SEM (cell line): ENCODE results near the genes OR10G3, OR4E2, REM2, AJUBA, PSMB11 and CDH24.

DNA sequence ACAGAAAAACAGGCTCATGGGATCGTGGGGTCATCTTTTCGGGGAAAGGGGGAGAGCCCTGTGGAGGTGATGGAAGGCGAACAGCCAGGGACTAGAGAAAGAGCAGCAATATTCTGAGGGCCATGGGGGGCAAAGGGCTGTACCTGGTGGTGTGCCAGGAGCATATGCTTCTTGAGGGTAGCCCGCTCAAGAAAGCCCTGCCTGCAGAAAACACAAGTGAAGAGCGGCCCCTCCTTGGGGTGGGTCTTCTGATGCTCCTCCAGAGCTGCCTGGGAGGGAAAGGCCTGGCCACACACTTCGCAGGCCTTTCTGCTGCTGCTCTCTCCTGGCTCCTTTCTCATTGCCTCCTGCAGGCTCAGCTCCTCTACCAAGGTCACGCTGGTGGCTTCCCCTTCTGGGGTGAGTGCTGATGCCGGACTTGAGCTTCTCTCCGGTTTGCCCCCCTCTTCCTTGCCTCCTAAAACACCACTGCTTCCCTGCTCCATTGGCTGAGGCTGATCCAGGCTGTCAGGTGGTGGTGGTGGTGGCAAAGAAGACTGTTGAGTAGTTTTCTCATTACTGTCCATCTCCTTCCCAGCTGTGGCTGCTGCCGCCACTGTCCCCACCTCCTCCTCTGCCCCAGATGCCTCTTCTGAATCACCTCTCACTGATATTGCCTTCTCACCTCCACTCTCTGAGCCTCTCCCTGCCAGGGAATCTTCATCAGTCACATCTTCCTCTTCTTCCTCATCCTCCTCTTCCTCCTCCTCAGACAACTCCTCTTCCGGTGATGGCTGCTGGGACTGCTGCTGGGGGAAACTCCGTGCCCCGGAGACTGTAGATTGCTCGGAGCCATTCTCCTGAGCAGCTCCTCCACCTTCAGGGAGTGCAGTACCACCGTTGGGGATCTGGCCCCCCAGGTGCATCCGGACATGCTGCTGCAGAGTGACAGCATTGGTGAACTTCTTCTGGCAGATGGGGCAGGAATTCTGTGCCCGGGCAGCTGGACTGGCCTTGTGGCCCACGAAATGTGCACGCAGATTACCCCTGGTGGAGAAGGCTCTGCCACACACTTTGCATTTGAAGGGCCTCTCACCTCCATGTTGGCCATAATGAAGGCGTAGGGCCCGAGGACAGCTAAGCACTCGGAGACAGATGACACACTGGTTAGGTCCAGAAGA, 3.1 kb downstream of the SALL2 start:
- PRO-cap = no peak

DNA sequence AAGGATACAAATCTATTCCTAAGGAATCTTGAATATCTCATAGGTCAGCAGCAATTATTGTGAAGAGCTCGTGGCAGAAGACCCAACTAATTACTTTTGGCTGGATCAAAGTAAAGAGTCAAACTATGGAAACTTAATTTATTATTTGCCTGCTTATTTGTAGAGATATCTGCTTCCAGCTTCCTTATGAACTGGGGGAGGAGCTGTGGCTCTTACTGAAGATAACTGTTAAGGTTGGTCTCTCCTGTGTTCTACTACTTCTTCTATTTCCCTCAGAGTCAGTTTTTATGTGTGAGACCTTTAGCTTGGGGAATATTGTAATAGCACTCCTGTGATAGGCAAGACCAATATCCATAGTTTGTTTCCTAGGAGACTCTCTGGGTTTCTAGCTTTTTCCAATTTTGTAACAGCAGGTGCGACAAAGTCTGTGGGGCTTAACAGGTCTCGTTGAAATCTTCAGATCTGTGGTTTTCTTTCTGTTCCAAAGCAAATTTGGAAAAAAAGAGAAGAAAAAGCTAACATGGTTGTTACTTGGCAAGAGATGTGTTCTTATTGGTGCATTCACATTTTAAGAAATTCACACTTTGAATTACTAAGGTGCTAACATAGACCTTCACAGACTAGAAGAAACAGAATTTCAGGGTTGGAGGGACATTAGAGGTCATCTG, at the start of gene OR10G3:
Gene OR10G3, minus strand, starts transcription at position 244 of the 668 bp plus-strand sequence.
- PRO-cap = no peak

- PRO-cap = no peak
These were observed at the start of gene OR4E2 for GRCh38 chr14:21653677-21653885. Gene OR4E2, plus strand, starts transcription at chr14:21653835.

DNA sequence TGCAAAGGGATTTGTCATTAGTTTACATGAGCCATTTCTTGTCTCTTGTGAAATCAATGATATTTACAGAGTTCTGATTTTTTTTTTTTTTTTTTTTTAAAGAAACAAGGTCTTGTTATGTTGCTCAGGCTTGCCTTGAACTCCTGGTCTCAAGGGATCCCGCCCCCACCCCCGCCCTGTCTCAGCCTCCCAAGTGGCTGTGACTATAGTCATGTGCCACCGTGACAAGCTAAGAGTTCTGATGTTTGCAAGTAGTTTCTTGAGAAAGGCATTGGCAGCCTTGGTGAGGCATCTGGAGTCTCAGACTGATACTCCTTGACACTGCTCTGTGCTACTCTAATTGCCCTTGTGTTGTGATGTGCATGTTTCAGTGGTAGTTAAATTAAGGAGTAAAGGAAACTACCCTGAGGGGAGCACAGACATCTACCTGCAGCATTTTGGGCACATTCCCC, 46.2 kb upstream of the OR4E1 start:
- PRO-cap = no peak

GRCh38 chr14:21991190-21991569, 317.6 kb upstream of the OR4E1 start:
- PRO-cap = no peak

GRCh38 chr14:22095641-22096207, 422.1 kb upstream of the OR4E1 start:
- PRO-cap = no peak

DNA sequence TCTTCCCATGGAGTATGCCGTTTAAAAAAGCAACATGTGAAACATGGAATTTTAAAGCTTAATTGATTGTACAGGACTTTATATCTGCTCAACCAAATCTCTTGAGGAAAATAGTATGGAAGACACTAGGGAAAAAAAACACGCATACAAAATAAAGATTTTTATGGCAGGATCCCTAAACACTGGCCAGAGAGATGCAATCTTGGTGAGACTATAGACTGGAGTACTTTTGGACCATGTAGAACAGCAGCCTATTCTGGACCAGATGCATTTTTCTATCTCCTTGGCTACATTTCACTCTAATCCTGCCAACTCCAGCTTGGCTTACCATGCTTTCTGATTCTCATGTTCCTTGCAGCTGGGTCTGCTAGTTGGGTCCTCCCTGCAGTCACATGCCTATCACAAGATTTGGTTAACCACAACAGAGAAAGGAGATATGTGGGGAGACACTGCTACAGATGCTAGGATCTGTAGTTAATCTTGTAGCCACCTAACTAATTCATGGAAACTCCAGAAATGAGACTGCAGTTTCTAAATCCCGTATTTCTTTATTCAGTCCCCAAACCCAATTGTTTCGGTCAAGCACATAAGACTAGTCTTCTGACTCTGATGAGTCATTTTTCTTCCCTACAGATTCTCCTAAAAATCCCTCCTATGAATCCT, 410.8 kb downstream of the DAD1 start:
- PRO-cap = unidirectional peak, minus-strand start at position 338 of the sequence

GRCh38 chr14:22422246-22422789, 166.7 kb downstream of the DAD1 start:
- PRO-cap = bidirectional peak, plus-strand start at chr14:22422470, minus-strand start at chr14:22422428

GRCh38 chr14:22492510-22493102, 96.4 kb downstream of the DAD1 start:
- PRO-cap = no peak

GRCh38 chr14:22493147-22493497, 95.9 kb downstream of the DAD1 start:
- PRO-cap = no peak

DNA sequence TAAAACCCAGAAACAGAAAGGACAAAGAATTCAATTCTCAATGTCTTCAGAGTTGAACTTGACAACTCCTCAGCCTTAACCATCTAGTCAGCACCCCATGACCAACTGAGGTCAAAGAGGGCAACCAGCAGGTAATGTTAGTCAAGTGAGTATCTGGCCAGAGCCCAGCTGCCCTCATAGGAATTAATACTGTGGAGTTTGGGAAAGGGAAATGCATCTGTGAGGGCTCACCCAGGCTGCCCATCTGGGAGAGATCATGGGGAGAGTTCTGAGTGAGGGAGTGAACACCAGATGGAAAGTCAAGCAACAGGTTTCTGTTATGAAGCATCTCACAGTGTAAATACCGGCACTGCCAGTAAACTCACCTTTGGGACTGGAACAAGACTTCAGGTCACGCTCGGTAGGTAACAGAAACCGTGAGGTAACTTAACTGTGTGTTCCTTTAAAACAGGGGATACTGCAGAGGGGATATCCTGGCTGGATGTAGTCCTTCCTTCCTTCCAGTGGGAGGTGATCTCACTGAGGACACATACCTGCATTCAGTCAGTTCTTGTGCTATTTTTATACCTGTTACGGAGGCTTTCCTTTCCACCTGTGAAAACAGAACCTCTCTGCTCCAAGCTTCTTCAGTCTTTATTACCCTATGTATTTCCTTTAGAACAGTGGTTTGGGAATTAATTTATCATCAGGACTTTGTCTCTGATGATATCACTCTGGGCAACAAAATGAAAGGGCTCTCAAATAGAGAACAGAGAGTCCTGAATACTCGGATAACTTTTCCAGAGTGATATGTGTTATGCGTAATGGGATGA, 94.3 kb downstream of the DAD1 start:
- PRO-cap = no peak

DNA sequence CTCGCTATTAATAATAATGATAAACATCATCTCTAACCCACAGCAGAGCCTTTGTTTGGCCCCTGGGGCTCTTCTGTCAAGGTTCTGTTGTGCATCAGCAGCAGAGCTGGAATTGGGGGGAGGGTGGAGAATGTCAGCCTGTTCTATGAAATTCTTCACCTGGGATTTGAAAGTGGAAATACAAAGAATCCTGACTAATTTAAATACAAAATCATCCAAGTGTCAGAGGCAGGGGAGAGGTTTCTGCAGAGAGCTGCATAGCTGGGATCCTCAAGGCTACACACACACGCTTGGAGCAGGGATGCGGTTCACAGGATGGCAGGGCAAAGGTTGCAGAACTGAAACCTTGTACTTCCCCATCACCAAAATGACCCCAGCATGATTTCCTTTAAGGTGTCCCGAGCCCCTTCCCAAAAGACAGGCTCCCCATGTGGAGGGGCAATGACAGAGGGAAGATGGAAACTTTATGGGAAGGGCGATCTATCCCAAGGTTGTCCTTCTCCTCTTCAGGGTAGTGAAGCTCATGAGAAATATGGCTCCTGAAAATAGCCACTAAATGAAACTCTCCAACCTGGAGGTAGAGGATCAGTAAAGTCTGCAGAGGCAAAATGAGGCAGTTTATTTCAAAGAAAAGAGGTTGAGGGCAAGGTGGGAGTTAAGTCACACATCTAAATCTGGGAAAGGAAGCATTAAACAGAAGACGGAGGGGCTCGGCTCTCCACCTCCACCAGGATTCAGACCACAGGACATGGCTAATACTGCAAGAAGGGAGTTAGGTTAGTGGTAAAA, 71.6 kb downstream of the DAD1 start:
- PRO-cap = no peak

DNA sequence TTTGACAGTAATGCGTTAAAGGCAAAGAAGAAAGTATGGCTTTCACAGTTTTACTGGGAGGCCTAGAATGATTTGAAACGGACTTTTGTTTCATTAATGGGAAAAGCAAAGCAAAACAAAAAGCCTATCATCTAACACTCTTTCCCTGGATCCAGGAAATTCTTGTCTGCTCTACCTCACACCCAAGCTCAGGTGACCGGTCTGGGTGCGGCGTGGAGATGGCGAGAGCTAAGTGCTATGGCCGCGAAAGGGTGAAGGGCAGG, 6.4 kb upstream of the SLC7A7 start:
- PRO-cap = no peak

GRCh38 chr14:22881689-22882367, 1.2 kb upstream of the REM2 start:
- PRO-cap = no peak

- PRO-cap = no peak
These were observed at the start of gene REM2 for GRCh38 chr14:22882490-22883412. Gene REM2, plus strand, starts transcription at chr14:22883222.

- PRO-cap = no peak
These were observed 15.5 kb downstream of the REM2 start for GRCh38 chr14:22898415-22899010.

GRCh38 chr14:22982159-22983271, at the start of gene AJUBA:
Gene AJUBA, minus strand, starts transcription at chr14:22982551.
- PRO-cap = no peak

DNA sequence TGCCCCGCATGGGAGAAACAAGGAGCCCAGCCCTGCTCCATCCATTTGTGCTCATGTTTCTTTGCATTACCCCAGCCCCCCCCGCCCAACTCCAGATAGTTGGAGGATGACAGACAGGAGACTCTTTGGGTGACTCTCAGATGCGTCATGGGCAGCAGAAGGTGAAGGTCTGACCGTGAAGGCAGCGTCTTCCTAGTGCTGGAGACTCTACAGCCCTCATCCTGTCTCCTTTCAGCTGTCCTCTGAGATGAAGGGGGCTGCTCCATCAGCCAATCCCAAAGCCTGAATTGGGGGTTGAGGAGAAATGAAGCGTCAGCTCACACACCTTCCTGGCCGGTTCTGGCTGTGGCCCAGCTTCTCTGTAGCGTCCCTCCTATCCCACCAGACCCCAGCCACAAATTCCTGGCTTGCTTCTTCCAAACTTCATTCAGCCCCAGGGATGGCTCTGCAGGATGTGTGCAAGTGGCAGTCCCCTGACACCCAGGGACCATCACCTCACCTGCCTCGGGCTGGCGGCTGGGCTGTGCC, at the start of gene PSMB11:
Gene PSMB11, plus strand, starts transcription at position 426 of the 528 bp plus-strand sequence.
- PRO-cap = no peak

GRCh38 chr14:23057371-23058418, at the start of gene CDH24:
Gene CDH24, minus strand, starts transcription at chr14:23057520.
- PRO-cap = bidirectional peak, plus-strand start at chr14:23057763, minus-strand start at chr14:23057520

DNA sequence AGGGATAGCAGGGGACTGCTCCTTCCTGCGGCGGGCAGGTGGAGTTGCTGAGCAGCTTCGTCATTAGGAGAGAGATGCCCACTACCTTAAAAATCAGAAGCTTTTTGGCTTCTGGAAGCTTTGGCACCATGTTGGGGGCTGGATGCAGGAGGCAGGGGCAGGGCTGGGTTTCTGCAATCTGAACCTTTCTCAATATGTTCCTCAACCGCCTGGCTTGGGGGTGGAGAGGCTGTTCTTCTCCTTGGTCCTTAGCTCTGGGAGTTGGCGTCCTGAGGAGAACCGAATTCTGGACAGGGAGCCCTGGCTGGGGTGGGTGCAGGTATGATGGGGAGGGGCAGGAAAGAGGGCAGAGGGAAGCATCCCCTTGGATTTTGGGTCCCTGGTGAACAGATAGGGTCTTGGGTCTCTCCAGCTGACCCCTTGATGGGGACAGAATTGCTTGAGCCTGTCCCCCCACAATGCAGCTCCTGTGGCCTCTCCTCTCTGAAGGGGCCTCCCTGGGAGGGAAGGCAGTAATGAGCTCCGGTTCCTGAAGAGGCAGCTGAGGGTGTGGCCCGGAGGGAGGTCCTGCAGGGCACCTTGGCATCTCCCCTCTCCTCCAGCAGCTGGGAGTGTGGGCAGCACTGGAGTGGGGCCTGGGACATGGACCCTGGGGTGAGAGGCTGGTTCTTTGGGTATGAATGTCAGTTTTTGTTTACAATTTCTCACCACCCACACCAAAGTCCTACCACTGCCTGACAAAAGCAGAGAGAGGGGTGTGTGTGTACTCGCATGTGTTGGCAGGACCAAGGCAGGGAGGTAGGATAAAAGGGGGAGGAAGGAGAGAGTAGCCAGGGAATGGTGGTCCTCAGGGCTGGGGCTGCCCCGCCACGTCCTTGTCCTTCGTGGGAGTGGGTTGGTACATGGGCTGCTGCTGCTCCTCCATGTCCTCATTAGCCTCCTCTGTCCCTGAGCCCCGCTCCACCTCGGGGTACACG, 7.6 kb upstream of the CEBPE start:
- PRO-cap = no peak